Islet of Langerhans (tissue), 1 donor: ENCODE measurements around a stretch of chr2.

- RRBS: no CpG with 5 or more reads among the region's 13 CpGs
Observed at GRCh38 chr2:11073189-11073725, 59.7 kb upstream of the C2orf50 start.

DNA sequence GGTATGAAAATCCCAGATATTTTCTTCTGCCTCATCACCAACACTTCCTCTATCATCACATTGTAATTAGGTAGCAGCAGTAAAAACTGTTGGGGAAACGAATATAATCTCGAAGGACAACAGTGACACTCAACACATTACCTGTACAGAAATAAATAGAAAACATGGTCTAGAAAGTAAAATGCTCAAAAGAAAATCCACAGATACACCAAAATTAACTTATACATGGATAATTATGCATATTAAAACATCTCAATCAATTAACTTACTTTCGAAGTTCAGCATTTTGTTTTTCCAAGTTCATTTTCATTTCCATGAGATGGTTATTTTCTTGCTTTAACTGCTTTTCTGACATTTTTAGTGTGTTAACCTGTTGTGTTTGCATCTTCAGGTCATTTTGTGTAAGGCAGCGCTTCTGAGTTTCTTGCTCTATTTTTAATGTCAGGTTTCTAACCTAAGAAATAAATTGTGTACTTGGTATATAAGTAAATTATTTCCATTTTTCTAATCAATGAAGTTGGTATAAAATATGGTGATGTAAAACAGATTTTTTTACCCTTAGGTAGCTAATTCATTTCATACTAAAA is 52.3 kb downstream of the SLC66A3 start:
- RRBS: no CpG with 5 or more reads among the region's 4 CpGs

DNA sequence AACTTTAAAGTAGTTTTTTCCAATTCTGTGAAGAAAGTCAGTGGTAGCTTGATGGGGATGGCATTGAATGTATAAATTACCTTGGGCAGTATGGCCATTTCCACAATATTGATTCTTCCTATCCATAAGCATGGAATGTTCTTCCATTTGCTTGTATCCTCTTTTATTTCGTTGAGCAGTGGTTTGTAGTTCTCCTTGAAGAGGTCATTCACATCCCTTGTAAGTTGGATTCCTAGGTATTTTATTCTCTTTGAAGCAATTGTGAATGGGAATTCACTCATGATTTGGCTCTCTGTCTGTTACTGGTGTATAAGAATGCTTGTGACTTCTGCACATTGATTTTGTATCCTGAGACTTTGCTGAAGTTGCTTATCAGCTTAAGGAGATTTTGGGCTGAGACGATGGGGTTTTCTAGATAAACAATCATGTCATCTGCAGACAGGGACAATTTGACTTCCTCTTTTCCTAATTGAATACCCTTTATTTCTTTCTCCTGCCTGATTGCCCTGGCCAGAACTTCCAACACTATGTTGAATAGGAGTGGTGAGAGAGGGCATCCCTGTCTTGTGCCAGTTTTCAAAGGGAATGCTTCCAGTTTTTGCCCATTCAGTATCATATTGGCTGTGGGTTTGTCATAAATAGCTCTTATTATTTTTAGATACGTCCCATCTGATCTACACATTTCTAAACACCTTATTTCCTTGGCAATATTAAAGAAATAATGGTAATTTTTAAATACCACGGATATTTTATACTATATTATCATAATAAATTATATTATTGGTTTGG is 25.1 kb downstream of the ROCK2 start:
- RRBS: no CpG with 5 or more reads among the region's 4 CpGs

- RRBS: no CpG with 5 or more reads among the region's 3 CpGs
Observed at GRCh38 chr2:11342384-11342726, 2.1 kb downstream of the ROCK2 start.

DNA sequence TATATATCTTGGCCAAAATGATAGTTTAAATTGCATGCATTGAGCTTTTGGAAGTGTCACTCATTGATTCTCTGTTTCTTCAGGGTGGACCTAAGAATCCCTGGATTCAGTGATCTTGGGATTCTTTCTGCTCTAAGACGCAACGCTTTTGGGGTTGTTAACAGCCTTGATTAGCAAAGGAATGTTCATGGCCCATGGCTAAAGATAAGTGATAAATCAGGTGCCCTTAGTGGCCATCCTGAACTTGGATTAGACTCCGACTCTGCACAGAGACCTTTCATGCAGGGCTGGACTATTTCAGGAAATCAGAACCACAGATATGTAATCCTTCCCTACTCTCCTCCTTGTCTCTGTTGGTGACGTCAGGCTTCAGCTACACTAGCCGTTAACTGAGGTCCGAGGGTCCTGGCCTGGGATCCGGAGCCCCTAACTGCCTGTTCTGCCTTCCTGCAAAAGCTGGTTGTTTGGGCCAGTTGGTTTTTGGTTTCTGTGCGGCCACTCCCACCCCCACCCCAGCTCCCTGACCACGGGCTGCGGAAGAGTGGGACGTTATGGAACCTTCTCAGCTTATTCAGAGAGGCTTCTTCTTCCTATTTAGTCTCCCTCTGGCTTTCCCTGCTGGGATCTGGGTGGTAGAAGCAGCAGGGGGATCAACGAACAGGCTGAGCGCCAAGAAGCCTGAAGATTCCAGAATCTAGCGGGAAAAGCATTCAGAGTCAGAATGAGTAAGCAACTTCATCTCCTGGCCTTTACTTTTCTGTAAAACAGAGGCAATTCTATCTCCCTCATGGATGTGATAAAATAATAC is 49.2 kb upstream of the ROCK2 start:
- RRBS: no CpG with 5 or more reads among the region's 14 CpGs

- RRBS: no CpG with 5 or more reads among the region's 3 CpGs
Observed at GRCh38 chr2:11478875-11479110, 12.8 kb upstream of the E2F6 start.

GRCh38 chr2:11496257-11496708 is 30.3 kb upstream of the E2F6 start:
- RRBS: no CpG with 5 or more reads among the region's 11 CpGs

DNA sequence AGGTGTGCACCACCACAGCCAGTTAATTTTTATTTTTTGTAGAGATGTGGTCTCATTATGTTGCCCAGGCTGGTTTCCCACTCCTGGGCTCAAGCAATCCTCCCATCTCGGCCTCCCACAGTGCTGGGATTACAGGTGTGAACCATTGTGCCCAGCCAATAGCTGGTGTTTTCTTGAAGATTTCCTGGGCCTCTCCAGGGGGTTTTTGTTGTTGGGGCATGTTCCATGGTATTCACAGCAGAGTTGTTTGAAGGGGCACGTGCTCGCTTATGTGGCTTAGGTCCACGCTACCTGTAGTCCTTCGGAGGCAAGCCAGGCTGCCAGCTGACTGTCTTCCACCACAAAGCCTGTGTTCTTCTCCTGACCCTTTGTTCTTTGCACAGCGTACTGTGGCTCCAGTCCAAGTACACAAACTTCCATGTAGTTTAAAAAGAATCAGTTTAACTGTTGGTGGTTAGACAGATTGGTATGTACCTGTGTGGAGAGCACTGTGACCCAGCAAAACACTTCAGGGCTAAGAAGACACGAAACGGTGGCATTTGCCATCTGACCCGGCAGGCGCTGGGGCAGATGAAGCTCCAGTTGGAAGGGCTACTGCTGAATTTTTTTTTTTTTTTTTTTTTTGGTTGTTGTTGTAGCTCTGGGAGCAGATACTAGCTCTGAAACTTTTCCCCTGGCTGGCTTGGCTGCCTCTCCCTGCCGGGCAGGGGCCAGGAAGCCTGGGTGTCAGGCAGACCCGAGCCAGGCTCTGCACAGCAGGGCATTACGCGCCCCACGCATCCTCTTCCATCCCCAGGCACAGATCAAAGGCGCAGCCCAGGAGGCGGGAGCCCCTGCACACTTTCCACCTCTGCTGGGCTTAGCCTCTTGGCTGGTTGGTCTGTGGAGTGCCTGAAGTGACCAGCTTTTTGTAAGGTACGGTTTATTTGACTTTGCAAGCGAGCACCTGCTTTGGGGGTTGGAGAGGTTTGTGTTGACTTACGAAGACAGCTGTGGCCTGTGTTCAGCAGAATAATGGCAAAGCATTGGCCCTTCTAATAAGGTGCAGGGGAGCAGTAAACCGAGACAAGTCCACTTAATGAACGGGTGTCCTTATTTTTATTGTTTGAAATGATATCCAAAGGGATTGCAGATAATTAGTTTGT is 5.7 kb downstream of the GREB1 start:
- RRBS: no CpG with 5 or more reads among the region's 22 CpGs

- RRBS: no CpG with 5 or more reads among the region's 8 CpGs
Observed at GRCh38 chr2:11579965-11580440, 46.2 kb downstream of the GREB1 start.

- RRBS: no CpG with 5 or more reads among the region's 15 CpGs
Observed at GRCh38 chr2:11680248-11680910, 10.4 kb upstream of the NTSR2 start.

- RRBS: no CpG with 5 or more reads among the region's 13 CpGs
Observed at GRCh38 chr2:11681085-11681670, 11.2 kb upstream of the NTSR2 start.

- RRBS: no CpG with 5 or more reads among the region's 24 CpGs
Observed at GRCh38 chr2:11829573-11830689, 83.5 kb downstream of the LPIN1 start.

DNA sequence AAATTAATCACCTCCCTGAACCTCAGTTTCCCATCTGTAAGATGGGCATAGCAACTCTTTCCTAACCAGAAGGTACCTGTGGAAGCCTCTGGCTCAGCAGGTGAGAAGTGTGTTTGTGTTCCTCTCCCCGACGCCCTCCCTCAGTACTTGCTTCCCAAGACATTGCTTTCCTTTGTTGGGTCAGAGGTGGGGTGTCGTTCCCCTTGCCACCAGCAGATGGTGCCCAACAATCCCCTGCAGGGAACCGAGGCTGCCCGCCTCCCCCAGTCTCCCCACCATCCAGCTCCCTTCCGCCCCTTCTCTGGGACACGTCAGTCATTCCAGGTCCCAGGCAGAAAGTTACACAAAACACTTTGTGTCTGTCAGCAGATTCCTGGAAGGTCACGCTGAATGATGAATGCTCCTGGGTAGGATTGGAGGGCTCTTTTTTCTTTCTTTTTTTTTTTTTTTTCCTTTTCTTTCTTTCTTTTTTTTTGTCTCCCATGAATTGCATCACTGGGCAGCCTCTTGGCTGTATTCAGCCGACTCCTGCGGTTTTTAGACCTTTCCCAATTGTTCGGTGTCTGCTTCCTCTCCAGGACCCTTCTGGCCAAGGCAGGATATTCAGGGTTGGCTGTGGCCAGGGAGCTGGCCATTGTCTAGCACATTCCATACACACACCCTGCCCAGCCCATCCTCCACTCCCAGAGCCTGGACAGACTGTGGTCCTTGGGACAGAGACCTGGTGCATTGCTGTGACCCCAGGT is 117.3 kb downstream of the LPIN1 start:
- RRBS: no CpG with 5 or more reads among the region's 11 CpGs

GRCh38 chr2:11930545-11930936 is 184.1 kb downstream of the LPIN1 start:
- RRBS: no CpG with 5 or more reads among the region's 6 CpGs

DNA sequence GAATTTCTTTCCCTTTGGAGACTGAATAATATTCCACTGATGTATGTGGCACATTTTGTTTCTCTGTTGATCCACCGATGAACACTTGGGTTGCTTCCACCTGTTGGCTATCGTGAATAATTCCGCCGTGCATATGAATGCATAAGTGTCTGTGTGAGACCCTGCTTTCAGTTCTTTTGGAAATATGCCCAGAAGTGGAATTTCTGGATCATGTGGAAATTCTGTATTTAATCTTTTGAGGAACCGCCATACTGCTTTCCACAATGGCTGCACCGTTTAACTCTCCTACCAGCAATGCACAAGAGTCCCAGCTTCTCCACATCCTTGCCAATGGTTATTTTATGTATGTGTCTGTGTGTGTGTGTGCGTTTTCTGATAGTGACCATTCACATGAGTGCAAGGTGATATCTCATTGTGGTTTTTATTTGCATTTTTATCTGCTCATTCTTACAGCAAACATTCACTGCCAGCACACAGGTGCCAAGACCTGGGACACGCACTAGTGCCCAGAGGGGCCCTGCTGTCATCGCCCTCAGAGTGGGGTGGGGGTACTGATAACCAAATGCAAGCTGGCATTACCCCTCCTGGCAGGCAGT is 285.2 kb downstream of the LPIN1 start:
- RRBS: no CpG with 5 or more reads among the region's 9 CpGs

DNA sequence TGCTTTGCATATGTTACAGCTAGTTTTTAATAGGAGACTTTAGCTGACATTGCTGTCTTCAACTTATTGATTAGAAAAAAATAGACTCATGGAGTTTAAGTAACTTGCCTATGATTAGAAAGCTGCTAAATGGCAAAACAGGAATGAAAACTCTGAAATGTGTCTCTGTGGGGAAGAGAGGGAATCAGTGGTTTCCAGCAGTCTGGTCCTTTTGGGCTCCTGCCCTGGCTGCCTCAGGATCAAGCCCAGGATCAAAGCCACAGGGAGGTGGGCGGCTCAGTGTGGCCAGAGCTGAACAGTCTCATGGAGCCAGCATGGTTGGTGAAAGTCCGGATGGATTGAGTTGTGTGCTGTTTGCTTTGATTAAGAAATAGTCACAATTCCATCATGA is 344.1 kb downstream of the LPIN1 start:
- RRBS: no CpG with 5 or more reads among the region's 2 CpGs

DNA sequence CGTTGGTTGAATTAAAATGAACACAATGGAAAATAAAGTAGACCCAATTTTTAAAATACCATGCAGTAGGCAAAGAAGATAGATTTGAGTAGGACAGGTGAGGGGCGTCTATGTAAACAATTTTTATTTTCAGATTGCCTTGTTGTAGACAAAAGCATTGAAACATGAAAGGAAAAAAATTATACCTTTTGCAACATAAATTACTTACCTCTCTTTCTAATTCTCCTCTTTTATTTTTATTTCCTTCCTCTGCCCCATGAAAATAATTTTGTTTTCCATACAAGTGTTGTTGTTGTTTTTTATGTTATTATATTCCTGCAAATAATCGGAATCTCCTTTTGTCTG is 344.4 kb downstream of the LPIN1 start:
- RRBS: no CpG with 5 or more reads among the region's 3 CpGs

DNA sequence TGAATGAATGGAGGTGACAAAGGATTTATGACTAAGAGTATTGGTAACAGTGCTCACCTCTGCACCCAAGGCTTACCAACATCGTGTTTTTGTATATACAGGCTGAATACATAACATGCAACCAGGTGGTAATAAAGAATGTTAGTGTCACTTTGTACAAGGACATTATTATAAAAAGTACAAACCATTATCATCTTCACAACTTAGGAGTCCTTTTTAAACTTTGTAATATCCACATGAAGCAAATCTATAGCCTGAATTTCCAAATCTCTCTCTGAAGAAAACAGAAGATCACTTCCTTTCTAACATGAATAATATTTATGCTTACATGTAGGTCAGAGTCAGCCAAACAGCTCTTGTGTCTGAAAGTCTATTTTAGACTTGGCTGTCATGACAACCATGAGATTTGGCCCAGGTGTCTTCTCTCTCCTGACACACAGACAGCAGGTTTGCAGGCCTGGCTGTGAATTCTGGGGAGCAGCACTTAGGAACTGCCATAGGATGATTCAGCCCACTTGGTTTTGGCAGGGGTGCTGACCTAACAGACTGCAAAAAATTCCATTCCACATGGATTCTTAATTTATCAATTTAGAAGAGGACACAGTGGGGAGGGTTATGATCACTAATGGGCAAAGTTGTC is 454.2 kb upstream of the TRIB2 start:
- RRBS: no CpG with 5 or more reads among the region's 1 CpG